Right lobe of liver (tissue), 4 donors: Measurements from ENCODE around the genes LRRN1 and SUMF1.

- PRO-cap, 4 experiments, result no peak in any of the 4 experiments
- RAMPAGE, long total RNA, 2 experiments, result no peak in any of the 2 experiments
Measured at GRCh38 chr3:297459-297985, 101.0 kb downstream of the CHL1 start.

DNA sequence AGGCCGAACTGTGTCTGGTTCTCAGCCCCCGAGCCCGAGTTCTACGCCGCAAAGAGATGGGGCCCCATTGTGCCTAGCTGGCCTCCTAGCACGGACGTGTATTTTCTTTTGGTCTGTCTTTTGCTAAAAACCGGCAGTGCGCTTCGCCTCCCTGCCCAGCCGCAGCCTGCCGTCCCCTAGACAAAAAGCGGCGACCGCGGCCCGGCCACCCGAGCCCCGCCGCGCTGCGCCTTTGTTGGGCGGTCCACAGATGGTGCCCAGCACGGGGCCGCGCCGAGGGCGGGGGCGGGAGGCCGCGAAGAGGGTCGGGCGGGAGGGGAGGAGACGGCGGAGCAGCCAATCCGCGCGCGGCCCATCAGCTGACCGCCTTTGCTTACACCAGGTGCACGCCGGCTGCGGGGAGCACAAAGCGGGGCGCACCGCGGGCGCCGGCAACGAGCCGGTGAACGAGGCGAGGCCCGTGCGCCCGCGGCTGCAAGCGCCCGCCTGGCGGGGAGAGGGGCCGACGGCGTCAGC is at the start of gene LRRN1:
Gene LRRN1, plus strand, starts transcription at position 401 of the 516 bp plus-strand sequence.
- PRO-cap, 4 experiments, result peak in 4 of 4 experiments; most common plus-strand start position 407 of the sequence (in 3); most common minus-strand start position 234 of the sequence (in 4)
- RAMPAGE, long total RNA, 2 experiments, result no peak in any of the 2 experiments

DNA sequence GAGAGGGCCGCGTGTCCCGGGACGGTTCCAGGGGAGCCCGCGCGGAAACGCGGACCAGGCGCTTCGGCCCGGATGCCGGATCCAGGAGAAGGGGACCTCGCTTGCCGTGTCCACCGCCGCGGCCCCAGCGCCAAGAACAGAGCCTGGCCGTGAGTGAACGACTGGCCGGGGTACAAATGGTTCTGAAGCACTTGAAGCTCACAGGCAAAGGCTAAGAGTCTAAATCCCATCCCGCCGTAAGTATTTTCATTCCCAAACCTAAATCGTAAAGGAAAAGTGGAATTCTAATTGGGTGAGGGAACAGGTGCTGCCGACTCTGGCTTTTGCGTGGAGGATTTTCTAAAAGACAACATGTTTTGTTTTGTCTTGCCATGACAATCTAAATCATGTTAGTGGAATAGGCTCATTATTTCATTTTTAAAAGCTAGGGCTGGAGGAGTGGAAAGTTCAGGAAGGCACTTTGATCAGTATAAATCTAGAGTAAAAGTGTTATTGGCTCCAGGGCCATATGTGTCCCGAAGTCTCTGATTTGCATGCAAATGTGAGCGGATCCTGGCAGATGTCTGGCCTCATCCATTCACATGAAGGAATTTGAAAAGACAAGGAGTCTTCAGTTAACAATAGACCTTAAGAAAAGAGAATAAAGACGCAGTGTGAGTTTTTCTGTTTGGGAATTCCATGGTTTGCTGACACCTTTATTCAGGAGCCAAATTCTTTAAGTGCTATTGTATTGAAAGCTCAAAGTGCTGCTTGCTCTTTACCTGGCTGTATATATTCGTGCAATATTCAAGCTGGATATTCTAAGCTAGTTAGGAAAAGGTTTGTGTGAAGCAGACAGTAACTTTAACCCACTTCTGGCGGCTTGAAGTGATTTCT is 2.0 kb downstream of the LRRN1 start:
- PRO-cap, 4 experiments, result no peak in any of the 4 experiments
- RAMPAGE, long total RNA, 2 experiments, result no peak in any of the 2 experiments

DNA sequence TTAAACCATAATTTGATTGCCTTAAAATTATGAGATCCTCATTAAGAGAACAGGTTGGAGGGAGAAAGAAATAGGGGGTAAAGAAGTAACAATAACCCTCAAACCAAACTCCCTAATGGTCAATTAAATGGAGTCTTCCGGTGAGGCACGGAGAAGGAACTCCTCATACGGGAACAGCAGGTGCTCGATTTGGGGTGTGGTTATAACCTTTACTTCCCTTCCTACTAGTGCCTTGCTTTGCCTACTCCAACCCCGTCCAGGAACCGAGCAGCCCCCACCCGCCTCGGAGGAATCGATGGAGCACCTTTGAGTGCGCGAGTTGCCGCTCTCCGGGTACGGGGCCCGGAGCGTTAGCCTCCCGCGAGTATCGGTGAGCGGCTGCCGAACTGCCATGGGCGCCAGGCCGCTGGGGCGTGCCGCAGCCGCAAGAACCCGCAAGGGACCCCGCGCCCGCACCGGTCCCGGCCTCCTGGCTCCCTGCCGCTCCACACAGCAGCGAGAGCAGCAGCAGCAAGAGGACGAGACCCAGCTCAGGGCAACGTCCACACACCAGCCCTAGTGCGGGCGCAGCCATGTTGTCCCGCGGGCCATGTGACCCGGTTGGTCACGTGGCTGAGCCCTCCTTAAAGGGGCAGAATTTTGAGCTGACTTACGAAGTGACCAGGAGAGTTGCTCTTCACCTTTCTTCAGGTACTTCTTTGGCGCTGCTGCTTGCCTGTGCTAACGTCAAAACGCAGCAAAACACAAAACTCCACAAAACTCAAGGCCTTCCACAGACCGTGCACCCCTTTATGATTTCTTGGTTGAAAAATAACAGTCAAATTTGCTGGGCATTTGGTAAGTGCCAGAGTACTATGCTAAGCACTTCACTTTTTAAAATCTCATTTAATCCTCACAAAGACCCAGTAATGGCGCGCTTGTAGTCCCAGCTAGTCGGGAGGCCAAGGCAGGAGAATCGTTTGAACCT is at the start of gene SUMF1:
Gene SUMF1, minus strand, starts transcription at position 598 of the 967 bp plus-strand sequence.
- PRO-cap, 4 experiments, result peak in 4 of 4 experiments; most common plus-strand start position 634 of the sequence (in 2); most common minus-strand start position 523 of the sequence (in 2)
- RAMPAGE, long total RNA, 2 experiments, result start-site peak on the minus strand in 2 of 2 experiments, centred at positions 575 to 583 of the sequence, 843 to 1,622 reads per replicate

DNA sequence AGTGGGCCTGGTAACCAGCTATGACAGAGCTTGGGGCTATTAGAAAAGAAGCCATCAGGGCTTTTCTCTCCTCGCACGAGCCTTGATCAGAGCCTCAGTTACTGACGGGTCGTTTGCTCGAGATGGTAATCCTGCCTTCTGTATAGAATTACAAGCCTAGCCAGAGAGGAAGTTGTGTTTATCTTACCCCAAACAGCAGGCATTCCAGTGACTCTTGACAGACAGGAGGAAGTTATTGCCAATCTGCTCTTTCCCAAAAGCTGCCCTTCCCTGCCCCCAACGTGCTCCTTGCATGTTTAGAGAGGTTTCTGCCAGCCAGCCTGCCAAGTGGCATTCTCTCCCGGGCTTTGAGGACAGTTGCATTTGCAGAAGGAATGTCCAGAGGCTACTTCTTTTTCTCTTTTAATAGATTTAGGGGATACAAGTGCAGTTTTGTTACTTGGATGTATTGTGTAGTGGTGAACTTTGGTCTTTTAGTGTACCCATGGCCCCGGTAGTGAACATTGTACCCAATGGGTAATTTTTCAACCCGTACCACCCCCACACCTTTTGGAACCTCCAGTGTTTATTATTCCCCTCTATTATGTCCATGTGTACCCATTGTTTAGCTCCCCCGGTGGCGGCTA is 40.7 kb downstream of the ITPR1 start:
- PRO-cap, 4 experiments, result no peak in any of the 4 experiments
- RAMPAGE, long total RNA, 2 experiments, result no peak in any of the 2 experiments

DNA sequence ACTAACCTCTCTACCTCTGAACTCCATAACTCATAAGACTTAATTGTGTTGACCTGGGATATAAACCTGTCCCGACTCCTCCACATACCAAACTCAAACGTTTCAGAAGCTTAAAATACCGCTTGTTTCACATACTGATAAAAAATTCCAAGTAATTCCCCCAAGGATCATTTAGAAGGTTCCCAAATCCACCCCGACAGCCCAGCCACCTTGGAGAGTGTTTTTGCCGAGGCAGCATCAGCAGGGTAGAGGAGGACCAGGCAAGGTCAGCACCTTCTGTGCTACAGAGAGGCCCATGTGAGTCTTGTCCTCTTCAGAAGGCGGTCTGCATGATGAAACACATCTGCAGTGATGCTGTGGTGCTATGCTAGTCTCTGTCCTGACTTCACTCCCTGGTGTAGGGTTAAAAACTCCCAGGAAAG is 87.8 kb downstream of the ITPR1 start:
- PRO-cap, 4 experiments, result no peak in any of the 4 experiments
- RAMPAGE, long total RNA, 2 experiments, result no peak in any of the 2 experiments

GRCh38 chr3:4581939-4582454 is 88.8 kb downstream of the ITPR1 start:
- PRO-cap, 4 experiments, result no peak in any of the 4 experiments
- RAMPAGE, long total RNA, 2 experiments, result no peak in any of the 2 experiments

- PRO-cap, 4 experiments, result no peak in any of the 4 experiments
- RAMPAGE, long total RNA, 2 experiments, result no peak in any of the 2 experiments
Measured at GRCh38 chr3:4721415-4722015, 228.4 kb downstream of the ITPR1 start.

DNA sequence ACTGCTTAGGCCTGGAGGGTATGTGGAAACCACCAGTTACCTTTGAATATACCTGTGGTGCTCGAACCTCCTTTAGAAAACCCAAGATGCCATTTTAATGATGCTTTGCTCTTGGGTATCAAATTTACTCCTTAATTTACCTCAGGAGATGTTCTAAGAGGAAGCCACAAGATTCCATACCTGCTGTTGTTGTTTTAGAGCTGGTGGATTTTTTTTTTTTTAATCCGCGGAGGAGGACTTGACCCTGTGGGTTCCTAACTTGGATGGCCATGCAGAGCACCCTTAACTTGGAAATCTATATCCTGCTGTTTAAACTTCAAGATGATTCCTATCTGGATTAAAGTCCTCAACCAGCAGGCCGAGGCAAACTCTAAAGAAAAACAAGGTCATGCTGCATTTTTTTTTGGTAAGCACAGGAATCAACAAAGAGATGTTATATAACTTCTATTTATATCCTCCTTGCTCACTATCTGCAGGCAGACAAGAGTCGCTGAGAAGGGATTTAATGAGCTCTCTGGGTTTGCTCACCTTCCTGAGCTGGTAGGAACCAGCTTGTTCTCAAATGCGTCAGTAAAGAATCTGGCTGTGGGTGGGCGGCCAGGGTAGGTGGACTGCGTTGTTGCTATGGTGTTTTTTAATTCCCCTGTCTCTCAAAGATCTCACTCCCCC is 229.1 kb upstream of the BHLHE40 start:
- PRO-cap, 4 experiments, result no peak in any of the 4 experiments
- RAMPAGE, long total RNA, 2 experiments, result no peak in any of the 2 experiments

GRCh38 chr3:4751707-4752102 is 227.5 kb upstream of the BHLHE40 start:
- PRO-cap, 4 experiments, result peak in 2 of 4 experiments; most common plus-strand start chr3:4751799 (in 2)
- RAMPAGE, long total RNA, 2 experiments, result no peak in any of the 2 experiments

- PRO-cap, 4 experiments, result no peak in any of the 4 experiments
- RAMPAGE, long total RNA, 2 experiments, result no peak in any of the 2 experiments
Measured at GRCh38 chr3:4773032-4773522, 206.2 kb upstream of the BHLHE40 start.

DNA sequence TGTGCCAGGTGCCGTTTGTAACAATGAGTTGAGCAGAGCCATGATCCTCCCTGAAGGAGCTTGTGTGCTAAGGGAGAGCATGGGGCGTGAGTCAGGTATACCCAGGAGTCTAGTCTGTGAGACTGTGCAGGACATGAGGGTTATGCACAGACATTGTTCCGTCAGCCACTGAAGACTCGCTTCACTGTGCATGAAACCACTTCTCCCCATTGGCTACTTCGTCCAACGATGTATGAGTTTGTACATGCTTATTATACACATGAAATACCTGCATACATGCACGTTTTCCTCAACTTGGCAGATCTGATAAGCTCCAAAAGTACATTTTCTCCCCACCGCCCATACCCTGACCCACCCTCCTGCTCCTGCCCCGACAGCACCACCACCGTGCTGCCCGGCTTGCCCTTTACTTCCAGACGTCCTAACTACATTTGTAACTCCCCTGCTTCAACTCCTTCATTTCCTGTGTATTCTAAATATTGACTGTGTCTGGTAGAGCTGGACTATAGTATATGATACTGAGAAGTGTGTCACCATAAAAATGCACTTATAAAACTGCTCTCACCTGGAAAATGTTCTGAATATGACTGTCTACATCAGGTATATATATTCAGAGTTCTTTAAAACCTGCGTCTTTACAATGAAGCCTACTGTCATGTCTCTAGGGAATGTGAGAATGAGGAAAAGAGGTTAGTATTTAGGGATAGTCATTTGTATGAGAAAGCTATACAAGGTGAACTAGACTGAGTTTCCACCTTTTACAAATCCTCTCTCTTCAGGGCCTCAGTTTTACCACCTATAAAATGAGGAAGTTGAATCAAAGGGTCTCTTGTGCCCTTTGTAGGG is 152.2 kb upstream of the BHLHE40 start:
- PRO-cap, 4 experiments, result no peak in any of the 4 experiments
- RAMPAGE, long total RNA, 2 experiments, result no peak in any of the 2 experiments

GRCh38 chr3:4976709-4977835 is 2.2 kb upstream of the BHLHE40 start:
- PRO-cap, 4 experiments, result peak in 4 of 4 experiments; most common plus-strand start chr3:4977310 (in 3); most common minus-strand start chr3:4977230 (in 4)
- RAMPAGE, long total RNA, 2 experiments, result start-site peak on the minus strand in 1 of 2 experiments, at chr3:4977681-4977720 at its widest, 5 reads per replicate

GRCh38 chr3:5016438-5016879 is 37.2 kb downstream of the BHLHE40 start:
- PRO-cap, 4 experiments, result peak in 3 of 4 experiments; most common plus-strand start chr3:5016798 (in 2); most common minus-strand start chr3:5016650 (in 2)
- RAMPAGE, long total RNA, 2 experiments, result no peak in any of the 2 experiments

DNA sequence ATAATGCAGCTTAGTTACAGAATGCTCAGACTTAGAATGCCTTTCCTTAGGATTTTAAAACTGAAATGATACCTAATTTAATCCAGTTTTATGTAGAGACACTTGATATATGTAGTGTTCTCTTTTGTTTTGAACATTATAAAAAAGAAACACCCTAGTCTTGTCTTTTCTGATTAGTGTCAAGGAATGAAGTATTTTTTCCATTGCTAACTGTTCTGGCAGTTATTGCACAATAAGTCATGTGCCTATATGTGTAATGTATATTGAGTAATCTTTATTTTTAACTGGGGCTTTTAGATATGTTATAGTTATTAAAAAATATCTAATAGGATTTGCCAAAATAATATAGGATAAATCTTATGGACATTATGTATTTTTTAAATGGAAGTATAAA is 4.5 kb downstream of the ARL8B start:
- PRO-cap, 4 experiments, result peak in 1 of 4 experiments; most common minus-strand start position 181 of the sequence (in 1)
- RAMPAGE, long total RNA, 2 experiments, result no peak in any of the 2 experiments

- PRO-cap, 4 experiments, result peak in 4 of 4 experiments; most common plus-strand start chr3:5186109 (in 3)
- RAMPAGE, long total RNA, 2 experiments, result no peak in any of the 2 experiments
Measured at GRCh38 chr3:5185716-5186632, 1.5 kb upstream of the EDEM1 start.

DNA sequence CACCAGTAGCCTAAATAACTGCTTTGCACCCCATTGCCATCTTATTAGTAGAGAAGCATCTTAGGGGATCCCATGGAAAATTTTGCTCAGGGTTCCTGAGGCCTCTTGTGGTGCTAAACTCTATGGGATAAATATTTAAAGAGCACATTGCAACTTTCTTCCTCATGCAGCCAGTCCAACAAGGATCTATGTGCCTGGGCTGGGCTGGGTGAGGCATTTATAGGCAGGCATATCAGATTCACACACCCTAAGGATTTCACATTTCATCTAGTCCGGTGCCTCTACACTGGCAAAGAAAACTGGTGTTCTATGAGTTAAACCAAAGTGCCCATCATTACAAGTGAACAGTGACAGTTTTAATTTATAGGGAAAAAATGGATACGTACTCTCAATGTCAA is 512.3 kb downstream of the EDEM1 start:
- PRO-cap, 4 experiments, result no peak in any of the 4 experiments
- RAMPAGE, long total RNA, 2 experiments, result no peak in any of the 2 experiments

DNA sequence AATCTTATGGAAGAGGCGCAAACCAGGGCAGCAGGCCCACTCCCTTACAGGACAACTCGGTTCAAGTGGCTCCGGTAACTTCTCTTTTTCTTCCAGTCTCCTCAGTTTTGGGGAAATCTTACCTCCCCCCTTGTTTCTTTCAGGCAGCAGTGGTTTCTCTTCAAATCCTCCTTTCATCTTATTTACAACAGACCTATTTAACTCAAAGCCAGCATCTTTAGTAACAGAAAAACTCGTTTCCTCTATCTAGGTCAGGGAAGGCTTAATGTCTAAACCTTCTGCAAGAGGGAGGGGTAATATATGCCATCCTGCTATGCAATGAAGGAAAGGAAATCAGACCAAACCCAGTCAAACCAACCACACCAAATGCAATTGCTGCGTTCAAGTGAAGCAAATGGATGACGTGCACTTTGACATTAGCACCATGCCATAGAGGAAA is 163.1 kb downstream of the GRM7 start:
- PRO-cap, 4 experiments, result no peak in any of the 4 experiments
- RAMPAGE, long total RNA, 2 experiments, result no peak in any of the 2 experiments

DNA sequence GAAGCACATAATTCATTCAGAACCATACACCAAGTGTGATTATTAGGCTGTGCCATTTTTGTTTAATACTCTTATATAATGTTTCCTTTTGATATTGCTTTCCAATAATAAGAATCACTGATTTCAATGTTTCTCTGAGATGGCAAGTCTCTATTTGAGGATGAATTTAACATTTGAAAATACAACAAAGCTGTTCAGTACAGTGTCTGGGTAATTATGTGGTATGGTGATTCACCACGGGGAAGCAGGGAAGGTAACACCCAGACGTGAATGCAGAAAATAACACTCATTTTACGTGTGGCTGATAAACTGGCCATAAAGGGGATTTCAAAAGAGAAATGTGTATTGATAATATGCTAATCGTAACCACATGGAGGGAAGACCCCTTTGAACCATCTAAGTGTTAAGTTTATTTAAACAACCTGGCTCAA is 344.6 kb downstream of the GRM7 start:
- PRO-cap, 4 experiments, result peak in 1 of 4 experiments; most common plus-strand start position 256 of the sequence (in 1)
- RAMPAGE, long total RNA, 2 experiments, result no peak in any of the 2 experiments

DNA sequence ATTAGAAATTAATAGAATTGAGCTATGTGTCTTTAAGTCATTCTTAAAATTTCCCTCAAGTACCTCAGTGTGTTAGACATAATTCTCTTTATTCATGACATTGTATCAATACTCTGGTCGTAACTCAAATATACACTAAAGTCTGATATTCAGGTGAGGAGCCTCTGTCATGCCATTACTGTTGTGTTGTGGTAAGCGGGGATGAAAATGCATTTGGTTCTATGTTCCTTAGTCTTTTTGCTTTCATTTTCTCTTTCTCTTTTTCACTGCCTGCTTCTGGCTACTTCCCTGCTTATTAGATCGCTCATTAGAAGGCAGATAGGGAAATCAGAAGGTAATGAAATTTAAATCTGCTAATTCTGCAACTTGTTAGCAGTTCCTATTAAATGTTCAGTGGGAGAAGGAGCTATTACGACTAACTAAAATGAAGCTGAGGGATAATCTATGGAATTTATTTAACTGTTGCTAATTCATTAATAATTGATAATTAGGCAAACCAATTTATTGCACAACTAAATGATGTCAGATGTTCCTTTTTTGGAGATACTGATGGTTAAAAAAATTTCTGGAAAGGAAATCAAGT is 345.1 kb downstream of the GRM7 start:
- PRO-cap, 4 experiments, result peak in 1 of 4 experiments; most common minus-strand start position 188 of the sequence (in 1)
- RAMPAGE, long total RNA, 2 experiments, result no peak in any of the 2 experiments